Right atrium auricular region (tissue), 2 donors: ENCODE measurements around the genes PSD2, EIF4EBP3, NDUFA2 and PCDHA9.

GRCh38 chr5:139711864-139712237 is 63.7 kb downstream of the CXXC5 start:
- PRO-cap = no peak
- RAMPAGE, long total RNA, 2 experiments = no peak in any of the 2 experiments

DNA sequence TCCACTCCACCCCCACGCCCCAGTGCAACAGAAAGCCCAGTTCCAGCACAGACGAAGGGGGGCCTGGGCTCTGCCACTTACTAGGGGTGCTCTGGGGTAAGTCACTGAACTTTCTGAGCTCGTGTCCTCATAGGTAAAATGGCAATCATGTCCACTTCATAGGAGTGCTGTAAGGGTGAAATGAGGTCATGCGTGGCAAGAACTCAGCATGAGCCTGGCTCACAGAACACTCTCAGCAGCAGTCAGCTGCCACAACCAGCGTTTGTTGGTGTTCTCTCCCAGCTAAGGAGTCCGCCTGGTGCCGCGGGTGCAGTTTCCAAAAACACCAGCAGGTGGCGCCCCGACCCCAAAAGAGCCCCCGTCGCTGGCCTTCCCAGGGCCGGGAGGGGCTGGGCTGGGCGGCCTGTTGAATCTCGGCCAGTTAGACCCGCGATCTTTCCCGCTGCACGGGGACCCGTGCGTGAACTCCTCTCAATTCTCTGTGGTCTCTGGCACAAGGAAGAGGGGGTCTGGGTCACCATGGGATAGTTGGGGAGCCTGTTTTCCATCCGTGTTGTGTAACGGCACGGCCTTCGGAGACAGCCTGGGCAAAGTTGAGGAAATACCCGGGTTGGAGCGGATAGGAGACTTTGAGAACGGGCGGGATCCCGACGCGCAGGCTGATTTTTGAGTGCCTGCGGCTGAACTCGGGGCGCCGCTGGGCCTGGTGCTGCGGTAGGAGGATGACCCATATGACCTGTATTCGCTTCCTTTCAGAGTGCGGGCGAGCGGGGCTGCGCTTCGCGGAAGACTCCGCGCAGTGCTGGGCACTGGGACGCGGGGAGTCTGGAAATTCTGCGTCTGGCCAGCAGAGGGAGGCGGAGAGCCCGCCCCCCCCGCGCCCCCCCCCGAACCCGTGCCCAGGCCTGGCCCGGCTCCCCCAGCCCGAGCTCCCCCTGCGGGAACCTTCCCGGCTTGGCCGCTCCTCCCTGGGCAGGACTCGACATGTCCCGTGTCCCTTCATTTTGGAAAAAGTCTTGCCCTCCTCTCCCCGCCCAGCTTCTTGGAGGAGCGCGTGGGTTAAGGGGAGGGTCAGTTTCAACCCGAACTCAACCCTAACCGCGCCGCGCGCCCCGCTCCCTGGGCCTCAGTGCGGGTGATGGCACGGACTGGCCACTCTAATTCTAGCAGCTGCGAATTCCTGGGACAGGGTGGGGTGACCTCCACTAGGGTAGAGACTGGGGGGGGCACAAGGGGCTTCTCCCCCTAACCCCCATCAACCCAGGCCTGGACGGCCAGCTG is 7.9 kb upstream of the PSD2 start:
- PRO-cap = bidirectional peak, plus-strand start at position 947 of the sequence, minus-strand start at position 827 of the sequence
- RAMPAGE, long total RNA, 2 experiments = no peak in any of the 2 experiments

DNA sequence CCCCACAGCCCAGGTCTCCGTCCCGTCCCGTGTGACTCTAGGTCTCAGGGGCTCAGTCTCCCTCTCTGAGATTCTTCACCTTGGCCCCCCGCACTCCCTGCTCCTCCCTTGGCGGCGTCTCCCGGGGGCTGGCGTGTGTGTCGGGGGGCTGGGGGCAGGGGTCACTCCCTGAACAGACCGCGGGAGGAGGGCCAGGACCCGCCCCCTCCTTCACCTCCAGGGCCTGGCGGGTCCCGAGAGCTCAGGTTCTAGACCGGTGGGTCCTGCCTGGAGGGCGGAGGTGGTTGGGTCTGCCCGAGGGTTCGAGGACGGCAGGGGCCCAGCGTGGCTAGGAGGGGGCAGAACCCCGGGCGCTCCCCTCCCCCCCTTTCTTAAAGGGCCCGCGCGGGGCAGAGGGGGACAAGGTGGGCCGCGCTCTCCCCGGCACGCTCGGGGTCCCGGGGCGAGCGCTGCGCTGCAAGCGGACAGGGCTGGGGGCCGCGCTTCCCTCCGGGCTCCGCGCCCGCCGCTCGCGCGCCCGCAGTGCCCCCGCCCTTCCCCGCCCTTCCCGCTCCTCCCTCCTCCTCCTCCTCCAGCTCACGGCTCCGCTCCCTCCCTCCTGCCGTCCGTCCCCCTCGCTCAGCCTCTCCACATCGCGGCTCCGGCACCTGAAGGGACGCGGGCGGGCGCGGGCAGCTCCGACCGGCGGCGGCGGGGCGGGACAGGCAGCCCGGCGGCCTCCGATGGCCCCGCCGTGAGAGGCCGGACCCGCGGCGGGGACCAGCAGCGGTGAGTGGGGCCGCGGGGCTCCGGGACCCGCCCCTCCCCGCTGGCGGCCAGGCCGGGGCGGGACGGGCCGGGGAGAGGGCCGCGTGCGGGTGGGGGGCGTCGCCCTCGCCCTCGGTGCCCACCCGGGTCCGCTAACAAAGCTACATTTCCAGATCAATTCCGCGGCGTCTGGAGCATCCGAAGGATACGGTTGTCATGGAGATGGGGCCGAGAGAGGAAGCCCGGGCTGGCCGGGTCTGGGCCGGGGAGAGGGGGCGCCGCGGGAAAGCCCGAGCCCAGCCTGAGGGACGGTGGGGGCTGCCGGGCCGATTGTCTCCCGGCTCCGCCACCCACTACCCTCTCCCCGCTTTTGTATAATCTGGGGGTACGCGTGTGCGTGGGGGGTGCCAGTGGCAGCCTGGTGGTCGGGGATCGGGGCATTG is at the start of gene PSD2:
TSS of gene PSD2 (plus strand) at position 601 of the 1,190 bp plus-strand sequence.
- PRO-cap = no peak
- RAMPAGE, long total RNA, 2 experiments = no peak in any of the 2 experiments

DNA sequence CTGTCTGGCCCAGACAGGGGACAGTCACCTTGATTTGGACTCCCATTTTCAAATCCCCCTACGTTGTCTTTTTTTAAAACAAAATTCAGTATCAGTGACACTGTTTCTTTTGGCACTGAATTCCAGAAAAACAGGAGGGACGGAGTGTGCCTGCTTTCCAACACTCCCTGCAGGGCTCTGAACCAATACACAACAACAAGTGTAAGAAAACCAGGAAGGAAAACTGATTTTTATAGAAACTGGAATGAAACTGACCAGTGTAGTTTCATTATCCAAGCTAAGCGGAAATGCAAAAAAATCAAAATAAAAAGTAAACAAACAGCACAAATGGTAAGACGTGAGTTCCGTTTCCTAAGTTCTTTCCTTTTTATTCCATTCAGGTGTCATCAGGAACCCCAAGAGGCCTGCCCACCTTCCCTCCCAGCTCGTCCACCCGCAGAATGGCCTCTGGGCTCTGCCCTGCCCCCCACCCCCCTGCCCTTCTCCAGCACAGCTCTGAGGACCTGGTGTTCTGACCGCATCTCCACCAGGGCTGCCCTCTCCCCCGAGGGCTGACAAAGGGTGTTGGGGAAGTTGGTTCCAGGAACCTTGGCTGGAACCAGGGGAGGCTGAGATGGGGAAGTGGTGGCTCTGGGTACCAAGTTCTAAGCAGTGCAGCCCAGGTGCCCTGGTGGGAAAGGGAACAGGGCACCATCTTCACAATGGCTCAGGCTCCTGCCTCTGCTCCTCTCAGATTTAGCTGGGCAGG is 73.6 kb downstream of the PSD2 start:
- PRO-cap = no peak
- RAMPAGE, long total RNA, 2 experiments = no peak in any of the 2 experiments

- PRO-cap = unidirectional peak, plus-strand start at chr5:140145907
- RAMPAGE, long total RNA, 2 experiments = no peak in any of the 2 experiments
Measured at GRCh38 chr5:140145617-140146589, 20.2 kb downstream of the IGIP start.

DNA sequence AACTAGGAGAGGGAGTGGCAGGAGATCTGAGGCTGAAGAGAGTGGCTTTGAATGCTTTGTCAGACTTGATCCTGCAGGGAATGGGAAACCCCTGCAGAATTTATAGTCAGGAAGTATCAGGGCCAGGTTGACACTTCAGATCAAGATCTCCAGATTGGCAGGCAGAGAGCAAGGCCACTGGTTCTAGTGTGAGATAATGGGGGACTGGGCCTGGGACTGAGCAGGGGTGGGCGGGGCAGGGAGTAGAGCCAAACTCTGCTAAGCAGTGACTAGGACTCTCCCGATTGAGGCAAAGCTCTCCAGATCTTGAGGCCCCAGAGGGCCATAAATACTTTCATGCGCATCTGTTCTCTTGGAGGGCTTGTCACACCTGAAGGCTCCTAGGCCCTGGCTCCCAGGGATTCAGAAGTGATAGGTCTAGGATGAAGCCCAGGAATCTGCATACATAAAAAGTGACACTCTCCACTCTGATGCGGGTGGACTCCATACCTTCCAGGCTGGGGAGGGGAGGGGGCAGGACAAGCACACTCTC is 9.3 kb upstream of the CYSTM1 start:
- PRO-cap = no peak
- RAMPAGE, long total RNA, 2 experiments = no peak in any of the 2 experiments

- PRO-cap = no peak
- RAMPAGE, long total RNA, 2 experiments = no peak in any of the 2 experiments
Measured at GRCh38 chr5:140228074-140229032, 53.4 kb downstream of the CYSTM1 start.

- PRO-cap = no peak
- RAMPAGE, long total RNA, 2 experiments = no peak in any of the 2 experiments
Measured at GRCh38 chr5:140251309-140251984, 51.5 kb downstream of the PFDN1 start.

DNA sequence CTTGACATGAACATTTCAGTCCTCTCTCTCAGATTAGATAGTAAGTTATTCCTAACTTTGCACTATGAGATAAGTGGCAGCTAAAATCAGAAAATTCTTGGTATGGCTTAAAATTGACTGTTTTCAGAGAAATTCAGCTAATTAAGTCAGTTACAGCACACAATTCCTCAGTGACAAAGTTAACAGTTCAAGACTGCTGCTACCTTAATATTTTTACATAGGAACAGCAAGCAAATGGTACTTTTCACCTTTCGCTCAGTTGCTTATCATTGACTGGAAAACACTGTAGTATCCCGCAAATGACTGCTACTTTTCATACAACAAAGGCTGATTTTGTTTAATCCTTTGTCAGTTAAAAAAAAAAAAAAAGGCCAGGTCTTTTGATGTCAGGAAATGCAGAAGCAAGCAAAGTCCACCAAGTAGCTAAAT is 9.9 kb downstream of the PFDN1 start:
- PRO-cap = no peak
- RAMPAGE, long total RNA, 2 experiments = no peak in any of the 2 experiments

DNA sequence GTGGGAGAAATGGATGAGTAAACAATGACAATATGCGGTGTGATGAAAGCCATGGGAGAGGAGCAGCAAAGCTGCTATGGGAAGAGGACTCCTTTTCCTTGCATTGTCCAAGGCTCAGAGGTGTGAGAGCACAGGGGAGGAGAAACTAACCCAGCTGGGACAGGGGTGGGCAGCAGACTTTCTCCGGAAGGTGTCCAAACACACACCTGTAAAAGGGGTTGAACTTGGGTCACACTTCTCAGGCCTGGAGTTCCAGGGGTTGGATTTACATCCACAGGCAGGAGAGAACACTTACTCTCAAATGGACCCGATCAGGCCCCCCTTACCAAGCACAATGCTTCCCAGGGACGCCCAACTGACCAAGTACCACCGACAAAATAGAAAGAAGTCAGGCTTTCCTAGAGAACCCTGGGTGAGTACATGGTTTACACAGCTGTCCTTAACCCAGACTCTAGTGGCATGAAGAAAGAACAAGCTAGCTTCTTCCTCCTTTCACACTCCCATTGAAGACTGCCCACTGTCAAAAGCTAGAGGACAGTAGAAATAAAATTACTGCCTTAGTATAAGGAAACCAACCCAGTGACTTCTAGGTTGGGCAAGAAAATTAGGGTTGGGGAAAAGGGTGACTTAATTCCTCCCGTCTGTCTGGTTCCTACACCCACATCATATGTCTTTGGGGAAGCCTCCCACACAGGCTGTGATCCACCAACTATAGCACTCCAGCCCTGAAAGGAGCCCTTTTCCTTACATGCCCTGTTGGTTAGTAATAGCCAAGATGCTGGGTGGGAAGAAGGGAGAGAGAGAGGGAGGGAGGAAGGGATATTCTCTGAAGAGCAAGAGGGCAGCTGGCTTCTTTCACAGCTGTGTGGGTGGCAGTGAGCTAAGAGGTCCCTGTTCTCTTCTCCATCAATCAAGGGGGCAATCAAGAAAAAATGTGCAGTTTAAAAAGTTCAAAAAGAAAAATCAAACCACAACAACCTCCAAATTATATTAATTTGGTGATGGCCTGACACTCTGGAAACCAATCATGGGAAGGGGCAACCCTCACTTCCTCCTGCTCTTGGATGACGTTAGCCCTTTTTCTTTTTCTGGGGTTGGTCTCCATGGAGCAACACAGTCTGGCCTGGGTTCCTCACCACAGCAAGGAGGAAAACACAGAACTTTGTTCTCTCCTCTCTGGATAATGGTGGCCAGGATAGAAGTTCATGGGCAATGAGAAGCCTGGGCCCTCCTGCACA is 21.7 kb upstream of the PFDN1 start:
- PRO-cap = no peak
- RAMPAGE, long total RNA, 2 experiments = no peak in any of the 2 experiments

- PRO-cap = bidirectional peak, plus-strand start at chr5:140344927, minus-strand start at chr5:140344815; unidirectional peak, plus-strand start at chr5:140345387
- RAMPAGE, long total RNA, 2 experiments = no peak in any of the 2 experiments
Measured at GRCh38 chr5:140344475-140345588, 1.6 kb downstream of the HBEGF start.

DNA sequence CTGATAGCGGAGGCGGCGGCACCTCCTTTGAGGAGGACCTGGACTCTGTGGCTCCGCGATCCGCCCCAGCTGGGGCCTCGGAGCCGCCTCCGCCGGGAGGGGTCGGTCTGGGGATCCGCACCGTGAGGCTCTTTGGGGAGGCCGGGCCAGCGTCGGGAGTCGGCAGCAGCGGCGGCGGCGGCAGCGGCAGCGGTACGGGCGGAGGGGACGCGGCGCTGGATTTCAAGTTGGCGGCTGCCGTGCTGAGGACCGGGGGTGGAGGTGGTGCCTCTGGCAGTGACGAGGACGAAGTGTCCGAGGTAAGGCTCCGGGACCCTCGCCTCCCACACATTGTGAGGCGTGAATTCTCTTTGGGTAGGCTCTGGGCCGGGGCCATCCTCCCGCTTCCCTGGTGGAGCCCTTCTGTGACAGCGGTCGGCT is 352 bp downstream of the ANKHD1 start:
- PRO-cap = bidirectional peak, plus-strand start at position 159 of the sequence, minus-strand start at position 79 of the sequence
- RAMPAGE, long total RNA, 2 experiments = no peak in any of the 2 experiments

DNA sequence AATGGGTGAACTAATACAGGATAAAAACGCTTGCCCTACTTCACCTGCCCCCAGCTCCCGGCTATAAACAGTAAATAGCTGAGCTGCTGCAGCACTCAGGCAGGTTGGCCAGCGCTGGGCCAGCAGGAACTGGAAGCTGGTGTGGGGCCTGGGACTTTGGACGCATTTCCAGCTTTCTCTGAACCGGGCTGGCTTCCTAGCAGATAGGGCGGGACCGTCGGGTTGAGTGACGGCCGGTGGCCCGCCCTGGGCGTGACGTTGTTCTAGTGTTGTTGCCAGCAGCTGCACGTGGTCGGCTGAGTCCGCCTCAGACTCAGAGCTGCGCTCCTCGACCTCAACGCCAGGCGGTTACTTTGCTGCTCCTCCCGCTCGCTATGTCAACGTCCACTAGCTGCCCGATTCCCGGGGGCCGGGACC is at the start of gene EIF4EBP3:
TSS of gene EIF4EBP3 (plus strand) at position 299 of the 417 bp plus-strand sequence.
- PRO-cap = bidirectional peak, plus-strand start at position 316 of the sequence, minus-strand start at position 168 of the sequence
- RAMPAGE, long total RNA, 2 experiments = start-site peak on the plus strand in 2 of 2 experiments, centred at positions 310 to 313 of the sequence, 201 to 311 reads per replicate

- PRO-cap = no peak
- RAMPAGE, long total RNA, 2 experiments = no peak in any of the 2 experiments
Measured at GRCh38 chr5:140568023-140568791, 3.6 kb downstream of the SLC35A4 start.

DNA sequence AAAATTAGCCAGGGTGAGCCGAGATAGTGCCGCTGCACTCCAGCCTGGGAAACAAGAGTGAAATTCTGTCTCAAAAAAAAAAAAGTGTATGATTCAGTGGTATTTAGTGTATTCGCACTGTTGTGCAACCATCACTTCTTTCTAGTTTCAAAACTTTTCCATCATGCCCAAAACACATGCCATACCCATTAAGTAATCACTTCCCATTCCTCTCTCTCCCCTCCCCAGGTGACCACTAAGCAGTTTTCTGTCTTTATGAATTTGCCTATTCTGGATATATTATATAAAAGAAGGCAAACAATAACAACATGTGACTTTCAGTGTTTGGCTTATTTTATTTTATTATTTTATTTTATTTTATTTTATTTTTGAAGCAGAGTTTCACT is 30.0 kb downstream of the CD14 start:
- PRO-cap = no peak
- RAMPAGE, long total RNA, 2 experiments = no peak in any of the 2 experiments

DNA sequence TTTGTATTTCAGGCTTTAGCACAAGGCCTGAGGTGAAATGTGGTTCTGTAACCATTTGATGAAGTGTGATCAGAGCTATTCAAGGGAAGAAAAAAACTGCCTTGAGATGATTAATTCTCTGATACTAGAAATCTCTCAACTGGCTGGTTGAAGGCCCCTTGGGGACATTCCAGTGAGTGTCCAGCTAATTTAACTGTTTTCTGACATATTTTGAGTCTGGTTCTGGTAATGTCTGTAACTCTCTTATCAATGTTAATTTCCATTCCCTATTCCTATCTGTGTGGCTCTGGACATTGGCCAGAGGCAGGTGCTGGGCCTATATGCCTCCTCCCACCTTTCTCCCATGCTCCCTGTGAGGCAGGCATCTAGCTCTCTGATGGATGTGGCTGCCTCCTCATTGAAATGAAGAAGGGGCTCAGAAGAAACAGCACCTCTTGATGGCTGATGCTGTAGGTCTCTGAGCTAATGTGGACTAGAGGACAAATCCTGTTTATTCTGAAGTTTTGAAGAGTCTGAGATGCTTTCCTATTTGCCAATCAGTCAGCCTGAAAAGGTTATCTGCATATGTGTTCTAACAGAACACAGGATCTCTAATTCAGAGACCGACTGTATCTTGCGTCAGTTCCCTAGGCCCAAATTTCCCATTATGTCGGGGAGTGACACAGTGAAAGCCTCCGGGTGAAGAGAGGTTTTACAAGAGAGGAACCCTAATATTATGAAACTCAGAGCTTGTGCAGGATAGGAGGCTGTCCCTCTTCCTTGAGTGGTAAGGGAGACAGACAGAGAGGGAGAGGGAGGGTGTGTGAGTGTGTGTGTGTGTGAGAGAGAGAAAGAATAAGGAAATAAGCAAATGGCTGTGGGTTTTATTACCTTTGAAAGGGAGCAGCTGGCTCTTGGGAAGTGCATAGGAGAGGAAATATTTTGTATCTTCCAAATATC is 2.2 kb downstream of the CD14 start:
- PRO-cap = no peak
- RAMPAGE, long total RNA, 2 experiments = no peak in any of the 2 experiments

GRCh38 chr5:140646938-140647948 is at the start of gene NDUFA2:
NDUFA2 (minus strand) TSS chr5:140647630.
- PRO-cap = bidirectional peak, plus-strand start at chr5:140647818, minus-strand start at chr5:140647628
- RAMPAGE, long total RNA, 2 experiments = start-site peak on the plus strand in 2 of 2 experiments, at chr5:140647805-140647883 at its widest, 3,240 to 4,488 reads per replicate; start-site peak on the minus strand in 2 of 2 experiments, at chr5:140647605-140647813 at its widest, 56 to 787 reads per replicate

DNA sequence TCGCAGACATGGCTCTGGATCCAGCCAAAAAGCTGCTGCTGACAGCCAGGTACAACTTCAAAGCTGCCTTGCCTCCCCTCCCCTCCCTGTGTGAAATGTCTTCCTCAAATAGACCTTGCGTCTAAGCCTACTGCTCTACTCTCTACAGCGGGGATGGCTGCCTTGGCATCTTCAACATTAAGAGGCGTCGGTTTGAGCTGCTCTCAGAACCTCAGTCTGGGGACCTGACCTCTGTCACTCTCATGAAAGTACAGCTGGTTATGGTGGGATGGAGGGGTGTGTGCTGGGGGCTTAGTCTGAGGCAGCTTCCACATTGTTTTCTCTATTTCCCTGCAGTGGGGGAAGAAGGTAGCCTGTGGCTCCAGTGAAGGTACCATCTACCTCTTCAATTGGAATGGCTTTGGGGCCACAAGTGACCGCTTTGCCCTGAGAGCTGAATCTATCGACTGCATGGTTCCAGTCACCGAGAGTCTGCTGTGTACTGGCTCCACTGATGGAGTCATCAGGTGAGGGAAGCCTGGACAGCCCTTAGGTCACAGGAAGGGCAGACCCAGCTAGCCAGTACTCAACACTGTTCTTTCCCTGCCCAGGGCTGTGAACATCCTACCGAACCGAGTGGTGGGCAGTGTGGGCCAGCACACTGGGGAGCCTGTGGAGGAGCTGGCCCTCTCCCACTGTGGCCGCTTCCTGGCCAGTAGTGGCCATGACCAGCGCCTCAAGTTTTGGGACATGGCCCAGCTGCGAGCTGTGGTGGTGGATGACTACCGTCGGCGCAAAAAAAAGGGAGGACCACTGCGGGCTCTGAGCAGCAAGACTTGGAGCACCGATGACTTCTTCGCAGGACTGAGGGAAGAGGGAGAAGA is 4.3 kb downstream of the WDR55 start:
- PRO-cap = no peak
- RAMPAGE, long total RNA, 2 experiments = no peak in any of the 2 experiments

GRCh38 chr5:140848207-140848855 is at the start of gene PCDHA9:
PCDHA9 (plus strand) TSS chr5:140848382.
- PRO-cap = no peak
- RAMPAGE, long total RNA, 2 experiments = no peak in any of the 2 experiments

DNA sequence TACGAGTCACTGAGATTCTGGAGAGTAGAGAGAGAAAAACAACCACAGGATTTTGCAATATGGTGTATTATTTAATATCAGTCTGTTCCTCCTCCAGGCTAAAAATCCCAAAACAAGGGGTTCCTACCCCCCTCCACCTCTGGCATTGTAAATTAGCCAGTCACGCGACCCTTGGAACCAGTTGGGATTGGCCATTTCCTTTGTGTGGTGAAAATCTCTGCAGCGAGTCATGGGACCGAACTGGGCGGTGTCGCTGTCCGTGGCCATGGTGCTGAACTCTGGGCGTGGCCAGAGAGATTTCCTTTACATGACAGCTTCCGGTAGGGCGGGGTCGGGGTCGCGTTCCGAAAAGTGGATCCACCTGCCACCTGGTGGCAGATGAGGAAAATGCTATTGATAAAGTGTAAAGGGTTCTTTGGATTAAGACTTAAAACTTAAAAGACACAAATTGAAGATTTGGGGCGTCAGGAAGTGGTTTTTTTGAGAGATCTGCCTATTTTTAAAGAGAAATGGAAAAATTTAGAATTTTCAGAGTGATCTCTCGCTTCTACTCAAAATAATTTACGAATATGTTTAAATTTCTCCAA is 10.1 kb upstream of the PCDHB1 start:
- PRO-cap = no peak
- RAMPAGE, long total RNA, 2 experiments = no peak in any of the 2 experiments